ENCODE measurements around a stretch of chr13.

GRCh38 chr13:32969520-32969768, 46.8 kb upstream of the KL start:
- PRO-cap, result no peak
- CAGE, long polyA plus RNA, result no peak

DNA sequence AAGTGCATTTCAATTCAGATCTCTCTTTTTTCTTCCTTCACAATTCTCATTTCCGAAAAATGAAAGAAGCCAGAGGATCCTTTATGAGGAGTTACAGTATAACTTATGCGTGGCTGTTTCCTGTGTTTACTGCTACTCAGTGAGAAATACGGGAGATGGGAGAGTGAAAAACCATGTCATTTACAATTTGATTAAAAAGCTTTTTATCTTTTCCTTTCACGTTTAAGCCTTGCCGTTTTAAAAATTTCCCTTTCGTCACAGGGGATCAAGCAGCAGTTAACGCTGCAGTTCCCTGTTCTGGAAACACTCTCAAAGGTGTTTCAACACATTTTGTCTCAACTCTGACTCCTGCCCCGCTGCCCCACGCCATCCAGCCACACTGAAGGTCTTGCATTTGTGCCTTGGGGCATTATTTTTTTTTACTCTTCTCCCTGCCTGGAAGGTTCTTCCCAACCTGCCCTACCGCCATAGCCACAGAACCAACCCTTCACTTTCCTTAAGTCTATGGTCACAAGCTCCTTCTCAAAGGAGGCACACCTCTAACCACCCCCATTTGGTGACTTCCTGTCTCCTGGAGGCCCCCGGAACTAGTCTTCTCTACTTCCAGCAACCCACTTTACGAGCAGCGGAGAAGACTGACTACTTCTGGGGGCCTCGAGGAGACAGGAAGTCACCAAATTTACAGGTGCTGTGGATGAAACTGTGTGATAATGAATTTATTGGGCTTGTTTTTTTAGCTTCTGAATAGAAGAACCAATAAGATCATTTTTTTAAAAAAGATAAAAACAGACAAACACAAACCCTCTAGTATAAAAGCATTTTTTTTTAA, 17.1 kb downstream of the KL start:
- PRO-cap, result bidirectional peak, plus-strand start at position 642 of the sequence, minus-strand start at position 497 of the sequence
- CAGE, long polyA plus RNA, result no peak

- PRO-cap, result no peak
- CAGE, long polyA plus RNA, result no peak
Observed at GRCh38 chr13:33057487-33057921, 41.3 kb downstream of the KL start.

DNA sequence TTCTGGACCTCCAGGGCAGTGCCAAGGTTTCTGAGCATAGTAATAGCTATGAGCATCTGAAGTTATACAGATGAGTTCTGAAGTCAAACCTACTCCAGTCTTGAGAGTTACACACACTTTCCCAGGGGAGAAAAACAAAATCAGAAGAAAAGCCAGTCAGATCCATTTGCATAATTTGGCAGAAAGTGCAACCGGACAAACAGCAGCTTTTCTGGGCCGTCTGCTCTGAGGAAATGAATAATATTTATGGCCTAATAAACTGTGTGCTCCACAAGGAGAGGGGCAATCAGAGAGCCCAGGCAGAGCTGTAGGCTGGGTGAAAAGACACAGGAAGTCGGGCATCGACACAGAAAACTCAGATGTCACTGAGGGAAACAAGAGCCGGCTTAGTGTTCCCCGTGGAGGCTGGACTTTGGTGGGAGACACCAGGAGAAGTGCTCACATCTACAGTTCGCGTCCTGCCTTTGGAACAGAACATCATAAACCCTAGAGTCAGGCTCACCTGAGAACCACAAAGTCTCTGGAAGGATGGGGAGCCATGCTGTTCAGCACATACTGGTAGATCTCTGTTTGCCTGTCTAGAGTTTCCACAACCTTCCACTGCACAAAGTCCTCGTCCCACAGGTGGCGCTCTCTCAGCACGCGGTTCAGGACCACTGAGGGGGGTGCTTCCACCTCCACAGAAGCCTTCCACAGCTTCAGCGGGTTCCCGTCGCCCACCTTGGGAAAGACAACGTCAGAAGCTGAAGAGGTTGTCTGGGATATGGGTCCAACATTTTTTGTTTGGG, 93.3 kb downstream of the KL start:
- PRO-cap, result no peak
- CAGE, long polyA plus RNA, result no peak

- PRO-cap, result no peak
- CAGE, long polyA plus RNA, result no peak
Observed at GRCh38 chr13:33228746-33229566, 56.6 kb downstream of the STARD13 start.

- PRO-cap, result no peak
- CAGE, long polyA plus RNA, result no peak
Observed at GRCh38 chr13:33233316-33234069, 52.1 kb downstream of the STARD13 start.

DNA sequence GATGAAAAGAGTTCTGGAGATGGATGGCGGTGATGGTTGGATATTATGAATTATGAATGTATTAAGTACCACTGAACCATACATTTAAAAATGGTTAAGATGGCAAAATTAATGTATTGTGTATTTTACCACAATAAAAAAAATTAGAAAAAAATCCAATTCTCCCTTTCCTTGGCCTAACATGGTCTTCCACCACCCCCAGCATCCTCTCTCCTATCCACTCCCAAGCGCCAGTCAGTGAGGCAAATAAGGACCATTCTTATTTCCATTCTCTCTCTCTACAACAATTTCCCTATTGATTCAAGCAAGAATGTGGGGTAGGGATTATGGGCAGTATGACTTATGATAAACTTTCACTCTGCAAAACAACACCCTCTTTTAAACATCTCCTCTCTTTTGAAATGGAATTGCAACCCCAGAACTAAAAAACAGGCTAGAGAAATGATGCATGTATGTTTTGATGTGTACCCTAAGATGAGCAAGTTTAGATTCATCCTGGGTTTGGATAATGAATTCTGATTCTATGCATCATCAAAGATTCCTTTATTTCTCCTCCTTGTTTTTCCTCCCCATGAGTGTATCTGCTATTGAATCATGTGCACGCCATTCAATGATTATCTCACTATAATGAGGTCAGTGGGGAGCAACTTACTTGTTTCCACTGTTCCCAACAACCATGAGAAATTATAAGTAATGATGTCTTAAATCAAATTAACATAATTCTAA, 3.5 kb downstream of the STARD13 start:
- PRO-cap, result no peak
- CAGE, long polyA plus RNA, result no peak

- PRO-cap, result no peak
- CAGE, long polyA plus RNA, result no peak
Observed at GRCh38 chr13:33283746-33284753, 1.5 kb downstream of the STARD13 start.

DNA sequence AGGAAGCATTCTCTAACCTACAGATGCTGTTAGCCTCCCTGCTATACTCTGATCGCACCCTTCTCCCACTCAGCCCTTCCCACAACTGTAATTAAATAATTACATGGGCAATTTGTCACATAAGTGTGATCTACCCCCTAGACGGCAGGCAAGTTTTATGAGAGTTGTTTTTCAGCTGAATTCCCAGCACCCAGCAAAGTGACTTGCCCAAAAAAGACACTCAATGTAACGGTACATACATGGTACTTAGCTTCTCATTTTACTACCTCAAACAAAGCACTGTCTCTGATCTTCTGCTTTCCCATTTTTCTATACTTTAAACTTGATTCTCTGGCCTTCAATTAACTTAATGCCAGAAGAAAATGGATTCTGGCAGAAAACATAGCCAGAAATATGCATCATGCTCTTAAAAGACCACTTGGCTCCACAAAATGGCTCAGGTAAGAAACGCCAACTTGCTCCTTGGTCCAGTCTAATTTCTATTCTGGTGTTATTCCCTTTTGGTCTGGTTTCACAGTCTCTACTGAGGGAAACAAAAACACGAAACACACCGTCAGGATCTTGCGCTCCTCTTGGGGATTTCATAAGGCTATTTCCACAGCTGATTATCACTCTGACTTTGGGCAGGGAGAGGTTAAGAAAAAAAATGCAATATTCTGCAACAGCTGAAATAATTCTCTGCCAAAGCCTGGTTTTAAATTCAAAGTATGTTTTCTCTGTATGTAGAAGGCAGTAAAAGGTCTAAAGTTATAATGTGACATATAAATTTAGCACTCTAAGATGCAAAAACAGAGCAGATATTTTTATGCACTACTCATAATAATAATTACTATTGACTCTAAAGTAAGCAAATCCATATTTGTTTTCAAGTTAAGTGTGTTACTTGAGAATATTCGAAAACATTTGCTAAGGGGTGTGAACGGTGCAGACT, 38.1 kb upstream of the STARD13 start:
- PRO-cap, result no peak
- CAGE, long polyA plus RNA, result no peak

DNA sequence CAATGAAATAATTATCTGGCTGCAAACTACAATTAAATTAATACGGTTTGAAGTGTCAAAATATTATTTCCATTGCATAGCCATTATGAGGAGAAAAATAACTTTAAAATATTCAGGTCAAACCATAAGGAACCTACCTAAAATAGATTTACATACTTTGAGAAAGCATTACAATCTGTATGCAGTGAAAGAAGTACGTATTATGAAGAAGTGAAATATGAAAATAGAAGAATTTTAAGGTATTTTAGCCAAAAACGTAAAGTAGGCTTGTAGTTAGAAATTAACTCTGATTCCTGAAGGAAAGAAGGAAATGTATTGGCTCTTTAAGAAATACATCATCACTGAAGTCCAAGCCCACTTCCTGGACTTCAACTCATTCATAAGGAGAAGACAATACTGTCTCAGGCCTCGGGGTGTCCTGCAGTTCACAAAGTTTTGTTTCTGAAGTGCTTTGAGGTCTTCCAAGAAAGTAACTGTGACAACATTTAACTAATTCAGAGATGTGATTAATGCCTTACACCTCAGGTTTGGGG, 65.6 kb upstream of the STARD13 start:
- PRO-cap, result no peak
- CAGE, long polyA plus RNA, result no peak

DNA sequence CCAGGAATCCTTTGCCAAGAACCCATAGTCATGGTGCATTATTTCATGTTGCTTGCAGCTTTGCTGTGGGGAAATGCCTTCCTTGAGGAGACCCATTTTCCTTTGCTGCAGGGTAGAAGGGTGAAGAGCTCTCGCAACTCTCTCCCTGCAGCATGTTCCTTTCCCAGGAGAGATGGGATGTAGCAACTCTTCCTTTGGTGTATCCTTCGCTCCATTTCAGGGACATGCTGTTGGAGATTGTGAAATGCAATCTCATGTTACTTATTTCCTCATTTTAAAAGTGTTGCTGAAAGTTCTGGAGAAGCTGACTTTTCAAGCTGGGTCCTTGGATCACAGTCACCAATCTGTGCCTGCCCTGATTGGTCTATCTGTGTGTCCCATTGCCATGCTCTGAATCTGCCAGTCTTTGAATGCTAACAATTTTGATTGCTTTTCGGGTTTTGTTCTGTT, 69.9 kb upstream of the STARD13 start:
- PRO-cap, result no peak
- CAGE, long polyA plus RNA, result no peak

GRCh38 chr13:33543487-33543930, 258.0 kb upstream of the STARD13 start:
- PRO-cap, result no peak
- CAGE, long polyA plus RNA, result no peak

- PRO-cap, result no peak
- CAGE, long polyA plus RNA, result no peak
Observed at GRCh38 chr13:33644558-33644951, 173.4 kb upstream of the RFC3 start.

GRCh38 chr13:33676638-33677370, 141.1 kb upstream of the RFC3 start:
- PRO-cap, result no peak
- CAGE, long polyA plus RNA, result no peak

DNA sequence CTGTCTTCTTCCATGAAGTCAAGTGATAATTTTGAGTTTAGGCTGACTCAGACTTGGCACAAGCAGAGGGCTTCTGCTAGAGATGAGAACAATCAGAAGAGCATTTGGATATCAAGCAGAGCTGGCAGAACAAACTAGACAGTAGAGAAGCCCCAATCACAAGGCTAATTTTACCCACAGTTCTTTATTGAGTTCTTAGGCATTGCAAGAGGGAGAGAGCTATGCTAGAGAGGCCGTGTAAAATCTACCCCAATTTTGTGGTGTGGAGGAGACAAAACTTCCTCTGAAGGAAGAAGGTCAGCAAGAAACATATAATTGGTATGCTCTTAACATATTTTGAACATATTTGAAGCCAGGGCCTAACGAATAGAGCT, 383.7 kb downstream of the RFC3 start:
- PRO-cap, result no peak
- CAGE, long polyA plus RNA, result no peak

- PRO-cap, result no peak
- CAGE, long polyA plus RNA, result no peak
Observed at GRCh38 chr13:35862334-35863028, 268.7 kb downstream of the DCLK1 start.

- PRO-cap, result no peak
- CAGE, long polyA plus RNA, result no peak
Observed at GRCh38 chr13:35927748-35927947, 203.5 kb downstream of the DCLK1 start.

- PRO-cap, result no peak
- CAGE, long polyA plus RNA, result no peak
Observed at GRCh38 chr13:36069666-36070098, 61.5 kb downstream of the DCLK1 start.

- PRO-cap, result unidirectional peak, minus-strand start at chr13:38349425; bidirectional peak, plus-strand start at chr13:38349859, minus-strand start at chr13:38349544
- CAGE, long polyA plus RNA, result no peak
Observed at GRCh38 chr13:38349276-38349677, 374 bp upstream of the UFM1 start.

GRCh38 chr13:38360980-38362072, 11.7 kb downstream of the UFM1 start:
- PRO-cap, result no peak
- CAGE, long polyA plus RNA, result no peak

All from B cell (primary cell).